ENCODE results near the genes UNC119 and RSKR.

GRCh38 chr17:26731459-26731854 lies 562.5 kb upstream of the WSB1 start:
- PRO-cap, 2 experiments, result no peak in any of the 2 experiments

- PRO-cap, 2 experiments, result no peak in any of the 2 experiments
These were observed 17.2 kb upstream of the WSB1 start for GRCh38 chr17:27276565-27277341.

- PRO-cap, 2 experiments, result no peak in any of the 2 experiments
These were observed 9.3 kb downstream of the WSB1 start for GRCh38 chr17:27302995-27303901.

- PRO-cap, 2 experiments, result no peak in any of the 2 experiments
These were observed 21.5 kb downstream of the WSB1 start for GRCh38 chr17:27315368-27315911.

DNA sequence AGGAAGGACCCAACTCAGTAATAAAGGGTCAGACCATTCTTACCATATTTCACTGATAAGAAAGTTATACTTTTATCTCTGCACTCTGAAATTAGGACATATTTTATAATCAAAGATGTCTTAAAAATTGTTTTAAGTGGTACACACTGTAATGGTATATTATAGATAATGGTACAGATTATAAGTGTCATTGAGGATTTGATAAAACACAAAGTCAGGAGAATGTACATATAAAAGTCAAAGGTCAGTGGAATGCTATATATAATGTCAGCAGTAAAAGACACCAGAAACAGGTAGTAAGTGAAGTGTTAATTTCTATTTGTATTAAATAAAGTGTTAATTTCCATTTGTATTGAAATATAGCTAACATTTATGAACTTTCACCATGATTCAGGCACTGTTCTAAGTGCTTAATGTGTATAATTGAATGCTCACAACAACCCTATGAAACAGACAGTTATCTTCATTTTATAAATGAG lies 28.5 kb downstream of the WSB1 start:
- PRO-cap, 2 experiments, result no peak in any of the 2 experiments

DNA sequence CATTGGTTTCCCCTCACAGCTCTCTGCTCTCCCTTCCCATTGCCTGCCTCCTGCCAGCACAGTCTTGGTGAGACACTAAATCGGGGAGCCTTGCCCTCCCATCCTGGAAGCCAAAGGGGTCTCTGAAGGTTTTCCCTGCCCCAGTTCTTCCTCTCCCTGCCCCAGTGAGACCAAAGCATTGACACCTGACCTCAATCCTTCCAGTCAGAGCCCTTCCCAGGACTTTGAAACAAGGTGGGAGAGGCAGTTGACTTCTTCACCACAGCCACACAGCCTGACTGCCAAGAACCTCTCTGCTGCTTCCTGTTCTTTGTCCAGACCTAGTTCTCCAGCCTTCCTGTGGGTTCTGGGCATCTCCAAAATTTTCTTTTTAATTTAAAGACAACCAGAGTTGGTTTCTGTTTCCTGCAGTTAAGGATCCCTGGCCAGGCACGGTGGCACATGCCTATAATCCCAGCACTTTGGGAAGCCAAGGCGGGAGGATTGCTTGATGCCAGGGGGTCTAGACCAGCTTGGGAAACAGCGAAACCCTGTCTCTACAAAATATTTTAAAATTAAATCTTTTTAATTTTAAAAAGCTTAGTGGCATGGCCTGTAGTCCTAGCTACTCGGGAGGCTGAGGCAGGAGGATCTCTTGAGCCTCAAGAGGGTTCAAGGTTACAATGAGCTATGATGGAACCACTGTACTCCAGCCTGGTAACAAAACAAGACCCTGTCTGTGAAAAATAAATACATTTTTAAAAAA lies 50.4 kb downstream of the WSB1 start:
- PRO-cap, 2 experiments, result no peak in any of the 2 experiments

GRCh38 chr17:27647850-27648123 lies 16.8 kb downstream of the LGALS9 start:
- PRO-cap, 2 experiments, result no peak in any of the 2 experiments

DNA sequence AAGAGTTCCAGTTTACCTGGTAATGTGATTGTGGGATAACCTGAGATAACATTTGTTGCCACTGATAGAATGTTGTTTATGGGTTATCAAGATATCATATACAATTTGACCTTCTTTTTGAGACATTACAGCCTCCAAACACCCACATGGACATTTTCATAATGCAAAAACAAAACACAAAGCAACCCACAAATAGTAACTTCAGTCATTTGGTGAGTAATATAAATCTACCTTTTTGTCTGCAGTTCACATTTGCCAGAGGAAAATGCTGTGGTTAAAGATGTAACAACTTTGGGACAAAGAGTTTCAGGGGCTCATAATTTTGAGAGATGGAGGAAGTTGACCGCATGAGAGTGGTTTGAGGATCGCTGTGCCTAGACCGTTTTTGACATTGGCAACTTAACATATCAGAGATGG lies 3.9 kb downstream of the NLK start:
- PRO-cap, 2 experiments, result no peak in any of the 2 experiments

GRCh38 chr17:28049843-28050897 lies 7.7 kb downstream of the NLK start:
- PRO-cap, 2 experiments, result no peak in any of the 2 experiments

- PRO-cap, 2 experiments, result no peak in any of the 2 experiments
These were observed 130.6 kb downstream of the NLK start for GRCh38 chr17:28172700-28173765.

- PRO-cap, 2 experiments, result no peak in any of the 2 experiments
These were observed 91.5 kb upstream of the TMEM97 start for GRCh38 chr17:28227172-28228237.

DNA sequence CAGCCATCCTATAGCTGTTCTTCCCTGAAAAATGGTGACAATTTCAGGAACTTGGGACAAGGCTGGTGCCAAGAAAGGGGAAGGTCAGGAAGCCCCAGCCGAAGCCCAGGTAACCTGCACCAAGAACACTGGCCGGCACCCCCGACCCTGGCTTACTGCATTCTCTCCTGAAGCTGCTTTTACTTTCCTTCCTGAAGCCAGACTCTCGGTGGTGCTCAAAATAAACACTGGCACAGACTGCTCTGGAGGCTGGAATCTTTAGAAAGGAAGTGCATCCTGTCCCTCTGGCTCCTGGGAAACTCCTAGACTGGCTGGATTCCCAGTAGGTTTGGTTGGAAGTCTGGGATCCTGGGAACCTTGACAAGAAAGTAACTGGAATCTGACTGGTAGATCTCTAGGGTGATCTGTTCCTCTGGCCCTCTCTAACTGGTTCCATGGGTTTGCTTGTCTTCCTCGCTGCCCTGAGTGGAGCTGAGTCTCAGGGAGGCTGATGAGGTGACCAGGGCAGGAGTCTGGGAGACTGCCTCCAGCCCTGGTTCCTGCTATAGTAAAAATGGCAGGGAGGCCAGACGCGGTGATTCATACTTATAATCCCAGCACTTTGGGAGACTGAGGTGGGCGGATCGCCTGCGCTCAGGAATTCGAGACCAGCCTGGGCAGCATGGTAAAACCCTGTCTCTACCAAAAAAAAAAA lies 3.0 kb downstream of the TNFAIP1 start:
- PRO-cap, 2 experiments, result no peak in any of the 2 experiments

DNA sequence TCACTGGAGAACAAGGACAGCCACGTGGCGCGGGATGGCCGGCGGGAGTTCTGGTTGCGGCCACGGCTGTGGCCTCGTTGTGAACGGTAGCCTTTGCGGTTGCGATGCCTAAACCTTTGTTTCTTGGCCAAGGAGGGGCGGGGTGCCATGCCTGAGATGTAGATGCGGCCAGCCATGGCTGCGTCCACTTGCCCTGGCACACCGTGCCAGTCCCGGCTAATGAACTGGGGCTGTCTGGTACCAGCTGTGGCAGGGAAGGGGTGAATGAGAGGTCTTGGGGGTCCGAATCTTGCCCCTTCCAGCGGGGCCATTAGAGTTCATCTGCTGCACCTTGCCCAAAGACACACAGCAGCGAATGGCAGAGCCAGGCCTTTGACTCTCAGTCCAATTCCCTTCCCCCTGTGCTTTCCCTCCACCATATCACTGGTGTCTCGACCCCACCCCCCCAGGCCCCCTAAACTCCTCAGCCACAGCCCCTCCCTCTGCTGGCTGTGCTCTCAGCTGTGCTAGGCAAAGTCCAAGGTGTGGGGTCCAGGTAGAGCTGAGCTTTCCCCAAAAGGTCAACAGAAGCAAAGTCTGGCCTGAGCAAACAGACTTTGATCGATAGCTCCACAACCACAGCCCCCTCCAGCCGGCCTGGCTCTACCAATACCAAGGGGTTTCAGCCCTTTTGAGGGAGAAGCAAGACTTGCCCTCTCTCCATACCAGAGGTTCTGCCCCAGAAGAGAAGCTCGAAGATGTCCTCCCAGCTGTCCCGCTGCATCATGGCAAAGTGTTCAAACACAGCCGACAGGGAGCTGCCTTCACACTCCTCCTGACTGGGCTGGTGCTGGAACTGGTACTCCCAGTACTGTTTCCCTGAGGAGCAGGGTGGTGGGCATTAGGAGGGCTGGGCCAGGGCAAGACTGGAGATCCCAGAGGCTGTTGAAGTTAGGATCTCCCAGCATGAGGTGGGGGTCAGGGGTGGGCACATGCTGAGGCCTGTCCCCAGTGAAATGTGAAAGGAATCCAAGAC lies 2.0 kb downstream of the VTN start:
- PRO-cap, 2 experiments, result no peak in any of the 2 experiments

- PRO-cap, 2 experiments, result no peak in any of the 2 experiments
These were observed 12.9 kb downstream of the SARM1 start for GRCh38 chr17:28384236-28384971.

DNA sequence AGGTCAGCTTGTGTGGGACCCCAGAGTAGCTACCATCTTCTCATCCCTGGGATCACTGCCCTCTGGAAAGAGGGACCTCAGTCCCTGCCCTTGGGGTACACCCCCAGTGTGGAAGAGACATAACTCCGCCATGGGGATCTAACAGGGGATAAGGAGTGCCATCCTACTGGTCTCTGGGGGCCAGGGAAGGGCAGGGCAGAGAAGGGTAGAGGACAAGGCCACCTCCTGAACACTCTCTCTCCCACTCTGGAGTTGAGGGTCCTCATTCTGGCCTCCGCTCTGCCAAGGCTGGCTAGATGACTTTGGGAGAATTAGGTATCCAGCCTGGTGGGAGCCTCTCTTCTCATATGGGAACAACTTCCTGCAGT lies 3.7 kb downstream of the UNC119 start:
- PRO-cap, 2 experiments, result no peak in any of the 2 experiments

DNA sequence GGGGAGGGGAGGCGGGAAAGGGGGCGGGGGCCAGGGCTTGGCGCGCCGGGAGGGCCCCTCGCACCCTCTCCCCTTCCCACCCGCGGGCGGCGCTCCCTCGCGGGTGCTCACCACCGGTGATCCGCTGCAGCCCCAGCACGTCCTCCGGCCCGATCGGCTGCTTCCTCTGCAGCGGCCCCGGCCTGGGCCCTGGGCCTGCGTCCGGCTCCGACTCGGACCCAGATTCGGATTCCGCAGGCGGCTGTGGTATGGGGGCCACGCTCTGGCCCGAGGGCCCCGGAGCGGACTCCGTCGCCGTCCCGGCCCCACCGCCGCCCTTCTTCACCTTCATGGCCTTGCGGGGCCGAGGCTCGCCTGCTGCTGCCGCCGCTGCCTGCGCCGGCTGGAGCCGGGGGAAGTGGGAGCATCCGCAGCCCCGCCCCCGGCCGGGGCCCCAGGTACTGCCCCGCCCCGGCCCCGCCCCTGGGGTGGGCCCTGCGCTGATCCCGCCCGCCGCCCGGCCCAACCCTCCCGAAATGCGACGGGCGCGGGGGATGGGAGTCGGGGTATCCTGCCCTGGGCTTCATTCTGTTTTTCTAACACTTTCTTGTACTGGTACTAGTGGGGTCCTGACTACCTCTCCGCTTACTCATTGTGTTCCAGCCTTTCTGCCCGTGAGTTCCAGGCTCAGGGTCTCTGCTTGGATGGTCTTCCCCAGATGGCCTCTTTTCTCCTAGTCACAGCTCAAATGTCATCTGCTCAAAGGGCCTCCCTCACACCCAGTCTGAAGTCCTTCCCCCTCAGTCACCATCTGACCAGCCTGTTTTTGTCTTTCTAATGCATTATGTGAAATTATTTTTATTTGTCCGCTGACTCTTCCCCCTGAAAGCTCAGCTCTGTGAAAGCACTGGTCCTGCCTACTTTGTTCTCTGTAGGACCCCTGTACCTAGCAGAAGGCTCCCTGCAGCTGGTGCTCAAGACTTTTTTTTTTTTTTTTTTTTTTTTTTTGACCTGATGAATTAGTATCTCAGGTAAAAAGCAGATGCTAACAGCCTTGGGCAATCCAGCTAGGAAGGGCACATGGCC lies at the start of gene UNC119:
TSS of gene UNC119 (minus strand) at position 398 of the 1,065 bp plus-strand sequence.
- PRO-cap, 2 experiments, result peak in 2 of 2 experiments; most common minus-strand start position 387 of the sequence (in 2)

GRCh38 chr17:28591972-28593233 lies 6.4 kb downstream of the SPAG5 start:
- PRO-cap, 2 experiments, result no peak in any of the 2 experiments

DNA sequence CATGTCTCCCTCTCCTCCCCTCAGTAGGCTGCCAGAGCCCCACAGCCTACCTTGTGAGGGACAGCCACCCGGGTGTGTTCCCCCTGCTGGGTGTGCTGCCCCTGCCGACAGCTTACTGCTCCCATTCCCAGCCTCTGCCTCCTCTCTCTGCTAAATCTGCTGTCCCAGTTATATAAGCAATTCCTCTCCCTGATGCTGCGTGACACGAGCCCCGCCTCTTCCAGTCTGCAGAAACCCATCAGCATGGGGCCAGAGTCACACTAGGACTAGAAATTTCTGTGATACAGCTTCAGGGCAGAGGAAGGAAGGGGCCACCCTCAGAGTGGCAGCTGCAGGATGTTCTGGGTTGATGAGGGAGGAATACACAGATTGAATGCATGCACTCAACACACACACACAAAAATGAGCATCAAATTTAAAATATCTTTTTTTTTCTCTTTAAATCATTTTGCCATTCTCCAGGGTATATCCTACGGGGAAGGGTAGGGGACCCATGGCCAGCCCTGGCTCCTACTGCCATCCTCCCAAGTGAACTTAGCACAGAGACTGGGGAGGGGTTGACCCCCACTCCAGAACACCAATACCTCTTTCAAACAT lies at the start of gene RSKR:
TSS of gene RSKR (minus strand) at position 149 of the 597 bp plus-strand sequence.
- PRO-cap, 2 experiments, result no peak in any of the 2 experiments

GRCh38 chr17:28615756-28616949 lies 2.2 kb upstream of the RSKR start:
- PRO-cap, 2 experiments, result no peak in any of the 2 experiments

DNA sequence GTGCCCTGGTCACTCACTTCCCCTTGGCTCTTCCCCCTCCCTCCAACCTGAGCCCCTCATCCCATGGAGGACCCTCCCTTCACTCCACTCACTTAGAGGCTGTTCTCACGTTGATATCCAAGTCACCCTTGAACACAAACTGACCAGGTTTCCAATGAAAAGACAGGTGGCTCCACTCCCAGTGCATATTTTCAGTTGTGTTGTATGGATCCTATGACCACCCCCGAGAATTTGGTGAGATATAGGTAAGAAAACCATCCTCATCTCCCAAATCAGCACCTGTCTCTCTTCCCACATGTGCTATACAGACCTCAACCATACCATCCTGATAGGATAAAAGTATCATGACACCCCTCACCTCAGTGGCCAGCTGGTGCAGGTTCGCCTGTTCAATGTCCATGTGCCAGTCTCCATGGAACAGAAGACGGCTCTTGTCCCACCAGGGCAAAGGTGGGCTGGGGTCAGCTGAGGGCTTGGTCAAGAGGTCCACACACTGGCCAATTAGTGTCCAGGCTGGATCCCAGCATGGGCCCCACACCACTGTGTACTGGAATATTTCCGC lies 11.7 kb downstream of the BLTP2 start:
- PRO-cap, 2 experiments, result no peak in any of the 2 experiments